ENCODE measurements around a stretch of chr6.

DNA sequence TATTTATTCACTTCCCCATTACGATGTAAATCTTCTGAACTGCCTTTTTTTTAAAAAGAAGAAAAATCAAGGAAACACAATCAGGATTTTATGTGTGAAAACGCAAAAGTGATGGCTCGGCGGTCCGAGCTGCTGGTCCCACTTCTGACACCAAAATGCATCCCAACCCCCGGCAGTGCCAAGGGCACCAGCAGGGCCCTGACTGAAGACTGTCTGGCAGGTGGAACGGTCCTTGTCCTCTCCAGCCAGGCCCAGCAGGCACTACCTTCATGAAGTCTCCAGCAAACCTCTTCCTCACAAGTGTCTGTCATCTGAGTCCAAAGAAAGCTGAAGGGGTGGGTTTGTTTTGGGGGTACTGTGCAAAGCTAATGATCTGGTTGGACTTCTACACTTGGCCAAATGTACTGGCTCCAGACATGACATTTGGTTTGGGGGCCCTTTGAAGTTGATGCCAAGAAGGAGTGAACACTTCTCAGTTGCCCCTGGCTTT, 41.1 kb downstream of the TBC1D7 start:
- PRO-cap: no peak

DNA sequence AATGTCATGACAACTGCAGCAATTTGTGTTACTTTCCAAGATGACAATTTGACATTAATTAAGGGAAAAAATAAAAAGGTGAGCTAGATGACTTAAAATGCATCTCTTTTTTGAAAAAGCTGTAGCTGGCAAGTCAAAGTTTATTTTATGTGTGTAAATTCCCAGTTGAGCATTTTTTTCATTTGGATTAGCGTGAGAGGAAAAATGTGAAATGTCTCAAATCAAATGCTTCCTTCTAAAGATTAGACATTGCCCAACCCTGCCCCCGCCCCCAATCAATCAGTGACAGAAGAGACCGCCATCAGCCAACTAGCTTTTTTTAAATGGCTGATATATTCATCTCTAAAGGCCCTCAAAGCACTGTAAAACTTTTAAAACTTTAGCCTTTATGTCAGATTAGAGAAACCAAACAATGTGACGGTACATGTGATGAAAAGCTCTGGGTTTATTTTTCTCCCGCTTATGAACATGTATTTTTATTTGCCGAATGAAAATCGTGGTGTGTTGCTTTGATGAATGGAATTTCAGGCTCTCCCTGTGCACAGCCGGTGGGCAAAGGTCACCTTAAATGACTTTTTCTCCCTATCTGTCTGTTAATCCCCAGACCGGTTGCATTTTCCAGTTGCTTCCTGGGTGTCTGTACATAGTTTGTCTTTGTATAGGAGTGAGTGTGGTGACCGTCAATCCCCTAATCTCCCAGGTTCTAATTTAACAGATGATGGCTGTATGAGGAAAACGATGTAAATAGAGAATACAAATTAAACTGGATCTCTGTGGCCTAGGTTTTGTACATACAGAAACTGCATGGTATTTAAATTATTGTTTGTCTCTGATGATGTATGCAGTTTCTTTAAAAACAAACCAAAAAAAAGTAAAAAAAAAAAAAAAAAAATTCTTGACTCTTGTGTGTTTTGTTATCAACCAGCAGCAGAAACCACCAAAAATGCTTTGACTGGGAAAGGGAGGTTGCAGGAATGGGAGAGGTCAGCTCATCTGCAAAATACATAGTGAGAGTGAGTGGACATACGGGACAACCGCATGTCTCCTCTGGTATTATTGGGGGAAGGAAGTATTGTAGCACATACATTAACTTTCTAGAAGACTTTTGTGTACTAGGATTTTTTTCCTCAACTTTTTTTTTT, 38.4 kb downstream of the TBC1D7 start:
- PRO-cap: no peak

DNA sequence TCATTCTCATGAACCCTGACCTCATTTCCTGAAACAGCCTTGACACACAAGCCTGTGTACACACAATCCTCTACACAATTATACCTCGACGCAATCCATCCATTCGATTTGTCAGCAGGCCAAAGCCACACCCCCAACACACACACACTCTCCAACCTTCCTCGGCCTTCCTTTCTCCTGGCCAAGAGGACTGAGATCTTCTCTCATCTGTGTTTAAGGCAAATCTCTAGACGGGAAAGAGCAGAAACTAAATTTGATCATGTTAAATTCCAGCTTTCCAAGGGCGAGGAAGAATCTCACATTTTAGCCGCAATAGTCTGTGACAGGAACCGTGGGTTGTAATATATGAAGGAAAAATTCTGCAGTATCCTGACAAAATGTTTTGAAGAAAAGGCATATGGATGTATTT, 25.2 kb downstream of the TBC1D7 start:
- PRO-cap: no peak

GRCh38 chr6:13327694-13328022, 679 bp downstream of the TBC1D7 start:
- PRO-cap: no peak

- PRO-cap: no peak
Observed at GRCh38 chr6:13381430-13381837, 53.1 kb upstream of the TBC1D7 start.

DNA sequence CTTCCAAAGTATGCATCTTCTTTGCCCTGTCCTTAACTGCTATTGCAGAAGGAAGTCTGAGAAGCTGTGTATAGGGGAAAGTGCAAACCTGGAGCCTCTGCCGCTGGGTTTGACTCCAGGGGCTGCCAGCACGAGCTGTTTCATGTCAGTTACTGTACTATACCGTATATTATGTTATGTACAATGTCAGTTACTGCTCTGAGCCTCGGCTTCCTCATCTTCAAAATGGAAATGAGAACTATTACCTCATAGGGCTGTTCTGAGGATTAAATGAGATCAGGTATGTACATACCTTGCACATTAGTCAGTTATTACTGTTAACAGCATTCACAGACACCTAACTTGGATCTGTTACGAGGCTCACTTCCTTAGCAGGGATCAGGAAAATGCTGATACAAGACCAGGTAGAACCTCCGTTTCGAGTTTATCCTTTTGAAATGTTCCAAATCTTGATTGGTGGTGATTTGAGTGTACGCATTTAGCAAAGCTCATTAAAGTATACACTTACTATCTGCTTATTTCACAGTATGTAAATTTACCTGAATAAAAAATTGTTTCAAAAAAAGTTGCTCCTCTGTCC, 69.7 kb upstream of the TBC1D7 start:
- PRO-cap: no peak

DNA sequence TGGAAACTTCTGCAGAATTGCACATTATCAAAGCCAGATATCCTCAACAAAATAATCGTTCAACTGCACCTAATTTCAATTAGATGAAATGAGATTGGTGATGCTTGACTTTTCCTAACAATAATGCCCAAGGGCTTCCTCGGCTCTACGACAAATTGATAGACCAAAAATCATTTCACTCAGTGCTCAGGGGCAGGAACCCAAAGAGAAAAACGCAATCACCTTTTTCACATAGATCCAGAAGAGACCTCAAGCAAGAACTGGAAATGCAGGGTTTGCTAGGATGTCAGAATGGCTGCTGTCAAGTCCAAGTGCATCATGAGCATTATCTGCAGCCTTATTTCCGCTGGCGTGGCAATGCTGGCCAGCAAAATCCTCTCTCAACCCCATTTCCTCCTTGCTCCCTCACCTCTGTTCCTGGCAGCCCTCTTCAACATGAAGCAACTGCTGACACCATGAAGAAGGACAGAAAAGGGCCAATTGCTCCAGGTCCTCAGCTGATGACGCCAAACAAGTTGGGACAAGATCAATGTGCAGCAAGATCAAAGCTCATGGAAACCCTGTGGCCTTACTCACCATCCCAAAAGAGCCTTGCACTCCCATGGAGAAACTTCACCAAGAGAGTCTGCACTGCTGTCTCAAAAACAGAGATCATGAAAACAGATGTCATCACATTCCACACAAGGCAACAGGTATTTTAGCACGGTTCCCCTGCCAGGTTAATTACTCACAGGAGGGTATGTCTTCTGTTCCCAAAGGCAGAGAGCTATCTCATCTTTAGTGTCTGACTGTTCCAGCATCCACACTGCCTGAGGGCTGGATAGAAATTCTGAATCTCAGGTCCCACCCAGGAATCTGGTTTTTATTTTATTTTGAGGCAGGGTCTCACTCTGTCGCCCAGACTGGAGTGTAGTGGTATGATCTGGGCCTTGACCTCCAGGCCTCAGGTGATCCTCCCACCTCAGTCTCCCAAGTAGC, 7.5 kb downstream of the GFOD1 start:
- PRO-cap: no peak

DNA sequence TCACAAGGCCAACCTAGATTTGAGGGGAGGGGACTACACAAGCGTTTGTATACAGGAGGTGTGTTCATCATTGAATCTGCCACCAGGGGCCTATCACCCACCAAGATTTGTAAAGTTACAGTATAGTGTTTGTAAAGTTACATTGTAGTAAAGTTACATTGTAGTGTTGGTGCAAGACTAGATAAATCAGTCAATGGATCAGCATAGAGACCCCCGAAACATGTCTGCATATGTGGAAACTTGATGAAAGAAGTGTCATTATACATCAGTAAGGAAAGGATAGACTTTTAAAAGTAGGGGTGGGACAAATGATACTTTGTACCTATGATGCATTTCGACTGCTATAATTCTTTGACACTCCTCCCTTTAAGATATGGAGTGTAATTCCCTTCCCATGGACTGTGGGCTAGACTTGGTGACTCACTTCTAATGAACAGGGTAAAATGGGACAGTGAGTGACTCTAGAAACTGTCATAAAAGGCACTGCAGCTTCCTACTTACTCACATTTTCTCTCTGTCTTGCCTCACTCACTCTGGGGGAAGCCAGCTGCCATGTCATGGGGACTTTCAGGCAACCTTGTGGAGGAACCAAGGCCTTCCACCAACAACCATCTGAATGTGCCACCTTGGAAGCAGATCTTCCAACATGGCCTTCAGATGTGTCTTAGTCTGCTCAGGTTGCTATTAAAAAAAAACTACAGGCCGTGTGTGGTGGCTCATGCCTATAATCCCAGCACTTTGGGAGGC, 12.7 kb upstream of the GFOD1 start:
- PRO-cap: no peak

DNA sequence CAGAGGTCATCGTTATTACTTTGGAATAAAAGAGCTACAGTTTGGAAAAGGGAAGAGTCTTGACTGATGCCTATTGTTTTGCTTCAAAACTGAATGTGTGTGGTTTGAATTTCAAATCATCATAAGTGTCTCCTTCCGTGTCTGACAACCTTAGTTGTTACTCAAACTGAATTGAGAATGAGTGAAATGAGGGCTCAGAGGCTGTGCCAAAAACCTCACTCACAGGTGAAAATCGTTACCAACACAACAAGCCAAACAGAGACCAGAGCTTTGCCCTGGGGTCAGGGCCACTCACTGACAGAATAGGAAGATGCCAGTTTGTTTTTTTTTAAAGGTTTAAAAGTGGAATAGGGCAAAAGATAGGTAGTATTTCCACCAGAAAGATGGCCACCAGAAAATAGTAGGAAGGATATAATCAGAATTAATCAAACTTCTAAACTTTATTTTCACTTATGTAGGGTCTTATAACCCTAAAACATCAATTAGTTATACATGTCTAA, 15.1 kb upstream of the SIRT5 start:
- PRO-cap: no peak

DNA sequence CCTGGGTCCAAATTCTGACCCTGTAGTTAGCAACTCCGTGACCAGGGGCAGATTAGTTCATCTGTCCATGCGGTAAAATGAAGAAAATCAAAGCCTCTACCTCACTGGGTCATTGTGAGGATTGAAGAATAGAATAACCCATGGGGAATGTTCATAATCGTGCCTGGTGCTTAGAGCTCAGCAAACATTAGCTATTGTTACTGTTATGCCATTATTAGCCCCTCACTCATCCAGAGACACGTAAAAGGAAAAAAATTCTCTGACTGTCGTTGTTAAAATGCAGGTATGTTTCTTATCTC, 5.3 kb upstream of the SIRT5 start:
- PRO-cap: no peak

DNA sequence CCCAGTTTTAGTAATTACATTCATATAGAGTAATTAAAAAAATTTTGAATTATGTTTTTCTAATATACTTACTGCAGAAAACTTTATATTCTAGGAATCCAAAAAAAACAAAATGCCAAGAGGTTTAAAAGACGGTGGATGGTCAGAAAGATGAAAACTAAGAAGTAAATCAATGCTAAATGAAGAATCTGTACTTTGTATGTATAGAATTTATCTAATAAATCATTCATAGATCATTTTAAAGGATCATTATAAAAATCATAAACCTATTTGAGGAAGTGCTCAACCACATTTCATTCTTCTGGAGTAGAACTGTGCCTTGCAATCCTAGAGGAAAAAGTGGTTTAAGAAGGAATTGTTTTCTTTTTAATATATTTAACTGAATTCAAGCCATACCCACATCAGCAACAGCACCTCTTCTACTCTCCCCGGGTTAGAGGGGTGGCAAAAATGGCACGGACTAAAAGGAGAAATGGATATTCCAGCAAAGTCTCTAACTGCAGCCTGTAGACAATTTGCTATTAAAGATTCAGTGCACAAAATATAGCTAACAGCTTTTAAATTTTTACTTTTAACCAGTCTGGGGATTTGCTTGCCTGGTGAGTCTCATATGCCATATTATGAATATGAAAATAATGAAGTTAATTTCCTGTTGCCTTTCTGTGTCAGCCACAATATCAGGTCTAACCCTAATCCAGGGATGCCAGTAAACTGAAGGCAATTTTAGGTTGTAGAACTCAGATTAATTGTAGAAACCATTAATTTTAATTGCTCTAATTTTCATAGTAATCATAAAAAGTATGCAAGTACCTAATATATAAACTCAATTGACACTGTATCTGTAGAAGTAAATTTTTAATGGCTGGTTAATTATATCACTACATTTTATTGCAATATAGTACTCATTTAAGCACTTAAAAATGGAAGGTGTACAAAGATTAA, 5.8 kb downstream of the NOL7 start:
- PRO-cap: no peak

GRCh38 chr6:13652450-13652891, 37.3 kb downstream of the NOL7 start:
- PRO-cap: no peak

GRCh38 chr6:13712405-13712975, 855 bp upstream of the RANBP9 start:
- PRO-cap: no peak

DNA sequence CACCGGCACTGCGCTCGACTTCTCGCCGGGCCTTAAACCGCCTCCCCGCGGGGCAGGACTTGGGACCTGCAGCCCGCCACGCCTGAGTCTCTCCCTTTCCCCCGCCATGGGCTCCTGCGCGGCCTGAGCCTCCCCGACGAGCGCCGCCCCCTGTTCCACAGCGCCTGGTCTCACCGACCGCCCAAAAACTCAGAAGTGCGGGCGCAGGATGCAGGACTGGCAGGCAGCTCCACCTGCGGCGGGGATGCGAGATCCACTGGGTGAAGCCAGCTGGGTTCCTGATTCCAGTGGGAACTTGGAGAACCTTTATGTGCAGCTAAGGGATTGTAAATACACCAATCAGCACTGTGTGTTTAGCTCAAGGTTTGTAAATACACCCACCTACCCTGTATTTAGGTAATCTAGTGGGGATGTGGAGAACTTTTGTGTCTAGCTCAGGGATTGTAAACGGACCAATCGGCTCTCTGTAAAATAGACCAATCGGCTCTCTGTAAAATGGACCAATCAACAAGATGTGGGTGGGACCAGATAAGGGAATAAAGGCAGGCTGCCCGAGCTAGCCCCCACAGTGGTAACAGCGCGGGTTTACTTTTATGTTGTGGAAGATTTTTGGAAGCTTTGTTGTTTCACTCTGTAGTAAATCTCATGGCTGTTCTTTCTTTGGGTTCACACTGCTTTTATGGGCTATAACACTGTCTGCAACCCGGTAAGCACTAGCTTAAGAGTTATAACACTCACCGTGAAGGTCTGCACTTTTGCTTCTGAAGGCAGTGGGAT, 31.9 kb upstream of the RANBP9 start:
- PRO-cap: no peak

GRCh38 chr6:13762499-13763202, 51.0 kb upstream of the RANBP9 start:
- PRO-cap: no peak

DNA sequence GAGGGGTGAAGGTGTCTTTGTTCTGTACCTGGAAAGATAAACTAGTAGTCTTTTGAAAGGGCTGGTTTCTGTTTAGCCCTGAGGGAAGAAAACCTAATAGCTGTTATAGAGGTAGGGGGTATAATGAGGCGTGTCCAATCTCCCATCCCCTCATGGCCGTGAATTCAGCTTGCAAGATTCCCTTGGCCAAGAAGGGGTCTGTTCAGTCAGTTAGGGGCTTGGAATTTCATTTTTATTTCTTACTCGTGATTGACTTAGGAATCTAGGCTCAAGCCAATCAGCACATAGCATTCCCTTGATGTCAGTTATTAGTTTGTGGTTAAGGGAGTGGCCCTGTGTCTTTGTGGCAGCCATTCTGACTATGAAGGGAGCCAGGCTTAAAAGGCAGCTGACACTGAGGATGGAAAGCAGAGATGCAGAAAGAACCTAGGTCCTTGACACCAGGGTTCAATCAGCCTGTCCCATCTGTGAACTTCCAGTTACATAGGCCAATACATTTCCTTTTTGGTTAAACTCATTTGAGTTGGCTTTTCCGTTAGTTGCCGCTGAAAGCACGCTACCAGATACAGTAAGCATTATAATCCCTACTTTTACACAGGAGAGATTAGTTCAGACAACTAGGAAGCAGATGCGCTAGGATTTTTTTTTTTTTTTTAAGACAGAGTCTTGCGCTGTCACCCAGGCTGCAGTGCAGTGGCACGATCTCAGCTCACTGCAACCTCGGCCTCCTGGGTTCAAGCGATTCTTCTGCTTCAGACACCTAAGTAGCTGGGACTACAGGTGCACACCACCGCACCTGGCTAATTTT, 48.1 kb downstream of the MCUR1 start:
- PRO-cap: no peak

GRCh38 chr6:13801110-13801500, 13.3 kb downstream of the MCUR1 start:
- PRO-cap: no peak

DNA sequence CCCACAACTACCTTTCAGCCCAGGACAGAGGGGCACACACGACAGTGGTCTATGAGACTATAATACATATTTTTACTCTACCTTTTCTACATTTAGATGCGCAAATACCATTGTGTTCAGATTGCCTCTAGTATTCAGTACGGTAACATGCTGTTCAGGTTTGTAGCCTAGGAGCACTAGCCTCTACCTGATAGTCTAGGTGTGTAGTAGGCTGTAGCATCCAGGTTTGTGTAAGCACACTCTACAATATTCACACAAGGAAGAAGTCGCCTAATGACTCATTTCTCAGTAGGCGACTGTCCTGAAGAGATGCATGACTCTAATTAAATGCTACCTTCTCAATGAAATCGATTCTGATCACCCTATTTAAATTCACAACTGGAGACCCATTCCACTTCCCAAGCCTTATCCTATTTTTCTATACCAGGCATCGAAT, 1.4 kb downstream of the MCUR1 start:
- PRO-cap: no peak

DNA sequence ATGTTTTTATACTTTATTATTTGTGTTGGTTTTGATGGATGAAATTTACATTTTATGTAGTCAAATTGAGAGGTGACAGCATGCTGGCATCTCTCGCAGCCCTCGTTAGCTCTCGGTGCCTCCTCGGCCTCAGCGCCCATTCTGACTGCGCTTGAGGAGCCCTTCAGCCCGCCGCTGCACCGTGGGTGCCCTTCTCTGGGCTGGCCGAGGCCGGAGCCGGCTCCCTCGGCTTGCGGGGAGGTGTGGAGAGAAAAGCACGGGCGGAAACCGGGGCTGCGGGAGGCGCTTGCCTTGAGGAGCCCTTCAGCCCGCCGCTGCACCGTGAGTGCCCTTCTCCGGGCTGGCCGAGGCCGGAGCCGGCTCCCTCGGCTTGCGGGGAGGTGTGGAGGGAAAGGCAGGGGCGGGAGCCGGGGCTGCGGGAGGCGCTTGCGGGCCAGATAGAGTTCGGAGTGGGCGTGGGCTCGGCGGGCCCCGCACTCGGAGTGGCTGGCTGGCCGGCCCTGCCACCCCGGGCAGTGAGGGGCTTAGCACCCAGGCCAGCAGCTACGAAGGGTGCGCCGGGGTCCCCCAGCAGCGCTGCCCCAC, 45.5 kb upstream of the MCUR1 start:
- PRO-cap: no peak

DNA sequence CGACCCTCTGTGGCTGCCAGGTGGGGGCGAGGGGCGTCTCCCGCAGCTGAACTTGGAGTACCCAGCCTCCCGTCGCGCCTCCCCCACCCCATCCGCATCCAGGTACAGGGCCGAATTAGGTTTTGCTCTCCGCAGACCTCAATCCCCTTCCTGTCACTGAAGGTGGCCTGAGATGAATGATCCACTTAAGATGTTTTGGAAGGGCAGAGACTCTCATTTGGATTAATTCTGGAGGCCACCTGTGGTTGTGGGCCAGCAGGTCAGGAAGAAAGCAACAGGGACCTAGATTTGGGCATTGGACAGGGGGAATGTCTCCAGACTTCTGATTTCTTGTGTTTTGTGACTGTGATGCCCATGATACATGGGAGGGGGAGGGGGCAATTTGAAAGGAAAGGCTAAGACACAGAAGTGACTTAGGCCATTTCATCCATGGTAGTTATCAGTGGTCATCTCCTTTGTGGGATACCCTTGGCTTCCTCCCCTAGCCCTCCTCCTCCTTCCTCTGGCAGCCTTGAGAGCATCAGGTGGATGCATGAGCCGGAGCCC, 644 bp downstream of the CD83 start:
- PRO-cap: no peak

All from Metastatic Pancreatic Carcinoma in the Ovary (tissue), 1 donor.